Uterus (tissue), 7 donors: ENCODE data around the gene AQP7.

DNA sequence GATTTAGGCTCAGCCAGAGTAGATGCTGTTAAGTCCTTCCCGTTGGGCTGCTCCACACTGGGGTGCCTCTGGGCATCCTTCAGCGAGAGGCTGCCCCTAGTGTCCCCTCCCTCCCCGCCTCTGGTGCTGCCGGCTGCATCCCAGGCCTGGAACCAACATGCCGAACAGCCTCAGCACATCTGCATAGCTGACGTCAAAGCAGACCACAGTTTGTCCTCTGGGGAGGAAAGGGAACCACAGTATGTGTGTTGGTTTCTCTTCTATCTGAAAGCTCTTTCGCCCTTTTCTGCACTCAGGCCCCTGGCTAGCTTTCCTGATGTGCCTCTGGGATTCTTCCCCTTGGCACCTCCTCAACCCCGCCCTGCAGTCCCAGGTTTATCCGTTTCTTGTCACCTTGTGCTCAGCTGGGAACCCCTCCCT, 35.4 kb upstream of the B4GALT1 start:
- PRO-cap, 4 experiments, result peak in 1 of 4 experiments; most common plus-strand start position 213 of the sequence (in 1); most common minus-strand start position 122 of the sequence (in 1)
- RAMPAGE, long total RNA, 2 experiments, result no peak in any of the 2 experiments
- RRBS, result no CpG with 5 or more reads among the region's 9 CpGs

DNA sequence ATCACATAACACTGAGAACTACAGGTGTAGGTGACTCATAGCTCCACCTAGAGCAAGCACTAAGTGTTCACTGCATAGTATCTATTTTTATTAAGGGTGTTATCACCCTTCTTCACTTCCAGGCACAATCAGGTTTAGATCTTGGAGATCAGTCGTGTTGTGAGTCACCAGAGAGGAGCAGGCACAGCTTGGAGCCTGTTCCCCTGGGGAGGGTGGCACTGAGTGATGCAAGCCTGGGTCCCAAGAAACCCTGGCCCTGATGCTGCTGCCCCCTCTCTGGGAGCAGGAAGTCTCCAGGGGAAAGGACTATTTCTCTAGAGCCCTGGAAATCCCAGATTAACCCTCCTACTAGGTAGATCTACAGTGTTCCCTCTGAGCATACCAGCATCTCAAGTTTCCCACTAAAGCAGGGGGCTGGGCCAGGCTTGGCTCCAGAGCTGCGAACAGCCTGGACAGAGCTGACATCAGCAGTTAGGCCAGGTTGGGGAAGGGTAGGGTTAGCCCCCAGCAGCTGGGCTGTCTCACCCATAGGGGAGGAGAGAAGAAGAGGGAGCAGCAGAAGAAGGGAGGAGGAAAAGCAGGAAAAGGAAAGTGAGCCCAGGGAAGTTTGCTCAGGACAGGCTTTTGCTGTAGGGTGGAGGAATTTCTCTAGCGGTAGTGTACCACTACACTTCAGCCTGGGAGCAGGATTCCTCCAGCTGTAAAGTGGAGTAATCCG, 28.1 kb upstream of the SPINK4 start:
- PRO-cap, 4 experiments, result no peak in any of the 4 experiments
- RAMPAGE, long total RNA, 2 experiments, result no peak in any of the 2 experiments
- RRBS, result no CpG with 5 or more reads among the region's 4 CpGs

DNA sequence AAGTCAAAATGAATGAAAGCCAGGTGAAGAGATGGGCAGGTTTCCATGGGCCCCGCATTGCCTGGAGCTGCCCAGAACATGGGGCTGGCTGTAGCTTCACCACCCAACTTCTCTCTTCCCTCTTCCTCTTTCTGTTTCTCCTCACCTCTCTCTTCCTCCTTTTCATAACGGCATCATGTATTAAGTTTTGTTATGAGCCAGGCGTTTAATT, 13.1 kb upstream of the SPINK4 start:
- PRO-cap, 4 experiments, result no peak in any of the 4 experiments
- RAMPAGE, long total RNA, 2 experiments, result no peak in any of the 2 experiments
- RRBS, result no CpG with 5 or more reads among the region's 3 CpGs

DNA sequence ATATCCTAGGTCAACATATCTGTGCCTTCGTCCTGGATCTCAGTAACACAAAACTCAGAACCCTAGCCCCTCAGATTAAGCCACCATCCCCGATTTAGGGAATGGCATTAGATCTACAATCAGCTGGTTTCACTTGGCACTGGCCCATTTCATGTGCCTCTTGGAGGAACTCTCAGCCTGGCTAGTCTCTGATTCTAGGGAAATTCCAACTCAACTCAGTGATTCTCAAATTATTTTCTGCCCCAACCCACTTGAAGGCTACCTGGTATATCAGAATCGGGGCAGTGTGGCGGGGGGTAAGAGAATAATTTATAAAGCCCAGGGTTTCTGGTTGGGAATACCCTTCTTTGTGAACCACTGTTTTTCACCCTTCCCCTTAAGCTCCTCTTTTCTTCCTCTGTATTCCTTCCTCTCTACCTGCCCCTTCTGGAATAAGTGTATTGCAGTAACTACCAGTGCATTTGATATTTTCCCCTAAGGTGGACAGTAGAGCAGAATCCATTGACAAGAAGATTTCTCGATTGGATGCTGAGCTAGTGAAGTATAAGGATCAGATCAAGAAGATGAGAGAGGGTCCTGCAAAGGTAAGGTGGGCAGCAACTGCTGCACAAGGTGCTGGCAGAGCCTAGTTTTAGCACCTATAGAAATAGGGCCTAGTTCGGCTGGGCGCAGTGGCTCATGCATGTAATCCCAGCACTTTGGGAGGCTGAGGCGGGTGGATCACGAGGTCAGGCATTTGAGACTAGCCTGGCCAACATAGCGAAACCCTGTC, 868 bp downstream of the CHMP5 start:
- PRO-cap, 4 experiments, result no peak in any of the 4 experiments
- RAMPAGE, long total RNA, 2 experiments, result no peak in any of the 2 experiments
- RRBS, result no CpG with 5 or more reads among the region's 10 CpGs

DNA sequence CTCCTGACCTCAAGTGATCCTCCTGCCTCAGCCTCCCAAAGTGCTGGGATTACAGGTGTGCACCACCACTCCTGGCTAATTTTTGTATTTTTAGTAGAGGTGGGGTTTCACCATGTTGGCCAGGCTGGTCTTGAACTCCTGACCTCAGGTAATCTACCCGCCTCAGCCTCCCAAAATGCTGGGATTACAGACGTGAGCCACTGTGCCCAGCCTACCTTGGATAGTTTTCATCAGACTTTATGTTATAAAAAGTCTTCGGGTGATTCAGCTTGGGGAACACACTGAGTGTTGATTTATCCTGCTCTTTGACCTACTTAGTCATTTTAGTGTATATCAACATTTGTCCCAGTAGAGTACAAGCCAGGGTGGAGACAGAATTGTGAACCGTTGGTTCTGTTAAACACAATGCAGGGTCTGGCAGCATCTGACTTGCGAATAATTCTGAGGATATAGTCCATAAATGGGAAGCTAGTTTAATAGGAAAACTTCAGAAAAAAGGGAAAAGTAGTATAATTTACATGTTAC, 39.6 kb downstream of the NFX1 start:
- PRO-cap, 4 experiments, result no peak in any of the 4 experiments
- RAMPAGE, long total RNA, 2 experiments, result no peak in any of the 2 experiments
- RRBS, result no CpG with 5 or more reads among the region's 5 CpGs

GRCh38 chr9:33348898-33350144, 53.0 kb downstream of the AQP7 start:
- PRO-cap, 4 experiments, result no peak in any of the 4 experiments
- RAMPAGE, long total RNA, 2 experiments, result no peak in any of the 2 experiments
- RRBS, result no CpG with 5 or more reads among the region's 13 CpGs

DNA sequence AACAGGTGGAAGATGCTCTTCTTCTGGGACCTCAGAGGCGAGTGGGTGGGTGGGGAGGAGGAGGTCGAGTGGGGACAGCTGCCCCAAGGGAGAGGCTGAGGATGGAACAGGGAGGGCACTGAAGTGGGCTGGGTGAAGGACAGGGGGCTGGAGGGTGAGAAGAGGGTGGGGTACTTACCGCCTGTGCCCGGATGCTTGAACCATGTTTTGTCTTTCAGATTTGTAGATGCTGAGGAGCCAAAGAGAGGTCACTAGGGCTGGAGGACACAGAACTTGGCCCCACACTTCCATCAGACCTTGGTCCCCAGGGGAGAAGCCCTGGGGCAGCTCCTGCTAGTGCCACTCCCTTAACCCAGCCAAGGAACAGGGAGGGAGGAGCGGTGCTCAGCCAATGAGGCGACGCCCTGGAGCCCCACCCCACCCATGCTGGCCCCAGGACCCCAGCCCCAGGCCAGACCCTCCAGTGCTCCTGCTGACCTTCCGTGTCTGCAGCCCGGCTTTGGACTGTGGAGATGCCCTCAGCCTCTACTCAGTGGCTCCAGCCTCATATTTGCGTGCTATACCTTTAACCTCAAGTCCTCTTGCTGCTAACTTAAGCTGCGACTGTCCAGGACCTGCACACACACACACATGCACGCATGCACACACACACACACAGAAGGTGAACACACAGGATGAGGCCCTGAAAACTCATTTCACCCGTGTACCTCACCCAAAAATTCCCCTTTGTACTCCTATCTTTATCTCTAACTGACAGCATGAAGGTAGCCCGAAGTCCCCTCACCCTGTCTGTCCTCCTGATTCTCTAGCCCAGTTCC, 1.1 kb downstream of the AQP7 start:
- PRO-cap, 4 experiments, result no peak in any of the 4 experiments
- RAMPAGE, long total RNA, 2 experiments, result no peak in any of the 2 experiments
- RRBS, result no CpG with 5 or more reads among the region's 14 CpGs

DNA sequence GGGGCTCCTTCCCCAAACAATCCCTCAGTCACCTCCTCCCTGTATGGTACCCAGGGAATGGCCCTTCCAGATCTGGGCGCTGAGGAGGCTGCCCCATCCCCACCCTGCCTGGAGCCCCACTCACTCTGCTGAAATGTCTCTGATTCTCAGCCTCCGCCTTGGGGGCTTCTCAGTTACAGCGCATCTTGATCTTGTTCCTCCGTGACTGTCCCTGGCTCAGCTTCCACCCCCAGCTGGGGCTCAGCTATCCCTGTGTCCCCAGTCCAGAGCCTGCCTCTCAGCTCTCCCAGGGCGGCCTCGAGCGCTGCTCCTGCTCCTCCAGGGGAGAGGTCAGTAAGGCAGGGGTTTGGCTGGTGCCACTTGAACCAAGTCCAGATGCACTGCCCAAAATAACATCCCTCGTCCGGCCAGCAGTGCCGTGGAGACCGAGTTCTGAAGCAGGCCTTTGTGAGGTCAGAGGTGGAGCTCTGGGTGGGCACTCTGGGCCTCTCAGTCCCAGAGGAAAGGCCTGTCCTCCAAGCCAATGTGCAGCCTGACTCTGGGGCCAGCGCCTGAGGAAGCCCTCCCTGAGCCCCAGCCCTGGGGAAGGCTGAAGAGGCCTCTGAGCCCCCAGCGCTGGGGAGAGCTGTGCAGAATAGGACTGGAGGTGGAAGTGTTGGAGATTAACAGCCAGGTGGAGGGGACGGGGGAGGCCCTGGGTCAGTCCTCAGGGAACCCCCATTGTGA, at the start of gene AQP7:
AQP7 (minus strand) TSS at position 320 of the 726 bp plus-strand sequence.
- PRO-cap, 4 experiments, result no peak in any of the 4 experiments
- RAMPAGE, long total RNA, 2 experiments, result start-site peak on the minus strand in 1 of 2 experiments, centred at position 296 of the sequence, 22 reads per replicate
- RRBS, result no CpG with 5 or more reads among the region's 14 CpGs

- PRO-cap, 4 experiments, result no peak in any of the 4 experiments
- RAMPAGE, long total RNA, 2 experiments, result no peak in any of the 2 experiments
- RRBS, result no CpG with 5 or more reads among the region's 4 CpGs
Measured at GRCh38 chr9:33437031-33437470, 10.3 kb downstream of the AQP3 start.

DNA sequence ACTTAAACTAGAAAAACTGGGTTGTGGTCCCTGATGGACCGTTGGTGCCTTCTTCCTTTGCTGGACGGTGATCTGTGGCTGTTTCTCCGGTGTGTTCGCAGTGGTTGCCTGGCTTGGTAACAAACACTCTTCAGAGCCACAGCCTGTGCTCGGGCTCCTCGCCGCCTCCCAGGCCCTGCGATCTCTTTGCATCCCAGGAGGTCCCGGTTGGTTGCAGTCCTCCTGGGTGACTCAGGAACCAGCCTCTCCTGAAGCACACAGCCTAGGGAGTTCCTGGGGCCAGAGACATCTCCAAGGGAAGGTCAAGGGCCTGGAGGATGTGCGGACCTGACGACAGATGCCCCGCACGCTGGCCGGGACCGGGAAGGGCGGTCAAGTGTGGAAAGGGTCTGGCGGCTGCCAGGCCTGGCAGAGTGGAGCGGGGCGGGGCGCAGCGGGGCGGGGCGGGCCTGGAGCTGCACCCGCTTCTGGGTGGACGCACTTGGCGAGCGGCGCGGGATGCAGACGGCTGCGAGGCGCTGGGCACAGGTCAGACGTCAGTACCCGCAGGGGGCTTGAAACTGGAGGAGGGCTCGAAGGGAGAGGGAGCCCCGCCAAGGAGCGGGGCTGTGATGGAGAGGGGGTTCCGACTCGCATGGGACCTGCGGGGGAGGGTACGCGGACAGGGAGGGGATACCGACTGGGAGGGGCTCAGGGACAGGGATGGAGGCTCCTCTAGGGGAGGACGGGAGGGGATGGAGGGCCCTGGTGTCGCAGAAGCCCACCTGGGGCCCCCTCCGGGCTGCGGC, 45.0 kb upstream of the PRSS3 start:
- PRO-cap, 4 experiments, result no peak in any of the 4 experiments
- RAMPAGE, long total RNA, 2 experiments, result no peak in any of the 2 experiments
- RRBS, result 43% methylated on average over 6 of the region's 47 CpGs

DNA sequence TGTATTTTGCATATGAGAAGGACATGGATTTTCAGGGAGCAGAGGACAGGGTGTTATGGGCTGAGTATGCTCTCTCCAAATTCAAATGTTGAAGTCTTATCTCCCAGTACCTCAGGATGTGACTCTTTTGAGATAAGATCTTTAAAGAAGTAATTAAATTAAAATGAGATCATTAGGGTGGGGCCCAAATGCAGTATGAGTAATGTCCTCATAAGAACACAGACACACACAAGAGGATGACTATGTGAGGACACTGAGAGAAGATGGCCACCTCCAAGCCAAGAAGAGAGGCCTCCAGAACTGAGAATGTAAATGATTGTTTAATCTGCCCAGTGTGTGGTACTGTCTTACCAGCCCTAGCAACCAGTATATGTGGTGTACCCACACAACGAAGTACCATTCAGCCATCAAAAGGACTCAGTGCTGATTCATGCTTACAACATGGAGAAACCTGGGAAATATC, 24.9 kb upstream of the PRSS3 start:
- PRO-cap, 4 experiments, result no peak in any of the 4 experiments
- RAMPAGE, long total RNA, 2 experiments, result no peak in any of the 2 experiments
- RRBS, result no CpG with 5 or more reads among the region's 1 CpG

DNA sequence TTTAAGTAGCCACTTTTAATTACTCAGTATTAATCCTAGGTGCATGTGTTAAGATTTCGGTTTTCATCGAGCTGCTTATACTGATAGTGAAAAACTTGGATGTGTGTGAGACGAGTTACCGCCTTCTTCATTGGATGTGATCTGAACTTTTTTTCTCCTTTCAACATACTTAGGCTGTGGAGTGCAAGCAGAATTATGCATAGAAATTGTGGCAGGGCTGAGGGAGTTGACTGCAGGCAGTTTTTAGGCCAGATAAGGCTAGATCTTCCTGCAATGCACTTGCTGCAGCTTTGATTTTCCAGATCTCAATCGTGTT, 101.2 kb downstream of the UBE2R2 start:
- PRO-cap, 4 experiments, result no peak in any of the 4 experiments
- RAMPAGE, long total RNA, 2 experiments, result start-site peak on the plus strand in 1 of 2 experiments, centred at position 171 of the sequence, 7 reads per replicate
- RRBS, result no CpG with 5 or more reads among the region's 5 CpGs

DNA sequence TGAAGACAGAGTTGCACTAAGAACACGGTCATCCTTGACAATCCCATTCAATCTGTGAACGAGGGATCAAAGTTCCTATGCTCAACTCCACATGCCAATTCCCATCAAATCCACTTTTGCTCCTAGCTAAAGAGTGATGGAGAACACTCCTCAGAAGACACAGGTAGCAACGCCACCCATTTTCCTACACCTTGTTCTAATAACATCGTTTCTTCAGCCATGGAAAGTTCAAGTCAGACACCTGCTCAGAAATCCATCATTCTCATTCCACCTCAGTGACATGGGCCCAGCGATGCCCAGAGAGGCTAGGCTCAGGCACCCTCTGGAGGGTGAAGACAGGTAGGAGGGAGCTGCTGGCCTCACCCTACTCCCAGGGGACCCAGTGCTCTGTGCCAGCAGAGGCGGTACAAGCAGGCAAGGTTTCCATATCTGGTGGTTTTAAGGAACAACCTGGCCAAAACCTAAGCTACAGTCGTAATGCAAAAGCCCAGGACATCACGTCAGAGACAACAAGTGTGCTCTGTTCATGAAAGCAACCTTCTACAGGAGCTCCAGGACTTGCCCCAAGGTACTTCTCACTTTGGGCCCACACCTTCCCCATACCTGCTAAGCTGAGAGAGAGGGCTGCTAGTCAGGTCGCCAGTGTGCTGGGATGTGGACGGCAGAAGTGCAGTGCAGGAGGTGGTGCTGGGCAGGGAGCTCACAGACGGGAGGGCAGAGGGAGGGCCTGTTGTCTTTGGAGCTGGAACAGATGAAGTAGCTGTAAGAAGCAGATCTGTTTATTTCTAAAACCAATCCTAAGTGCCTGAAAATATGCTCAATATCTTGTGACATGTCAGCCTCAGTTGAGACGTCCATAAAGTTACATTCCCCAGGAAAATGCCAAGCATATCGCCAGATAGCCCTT, 115.5 kb downstream of the UBAP2 start:
- PRO-cap, 4 experiments, result no peak in any of the 4 experiments
- RAMPAGE, long total RNA, 2 experiments, result no peak in any of the 2 experiments
- RRBS, result no CpG with 5 or more reads among the region's 13 CpGs

DNA sequence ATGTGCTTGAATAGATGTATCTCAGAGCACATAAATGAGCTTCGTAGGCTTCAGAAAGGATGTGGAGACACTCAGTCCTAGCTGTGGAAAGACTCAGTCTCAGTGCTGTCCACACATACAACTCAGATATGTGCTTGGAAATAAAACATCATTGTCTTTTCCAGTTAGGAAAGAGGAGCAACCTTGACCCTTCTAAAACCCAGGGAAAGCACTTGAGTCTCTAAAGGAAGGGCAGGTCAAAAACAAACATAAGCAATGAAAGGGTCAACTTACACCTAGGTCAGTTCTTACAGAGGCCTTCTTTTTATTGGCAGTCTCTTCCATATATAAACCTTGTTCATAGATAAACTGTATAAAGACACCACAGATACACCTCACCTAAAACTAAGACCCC, 114.5 kb downstream of the UBAP2 start:
- PRO-cap, 4 experiments, result no peak in any of the 4 experiments
- RAMPAGE, long total RNA, 2 experiments, result no peak in any of the 2 experiments
- RRBS, result no CpG with 5 or more reads among the region's 1 CpG

DNA sequence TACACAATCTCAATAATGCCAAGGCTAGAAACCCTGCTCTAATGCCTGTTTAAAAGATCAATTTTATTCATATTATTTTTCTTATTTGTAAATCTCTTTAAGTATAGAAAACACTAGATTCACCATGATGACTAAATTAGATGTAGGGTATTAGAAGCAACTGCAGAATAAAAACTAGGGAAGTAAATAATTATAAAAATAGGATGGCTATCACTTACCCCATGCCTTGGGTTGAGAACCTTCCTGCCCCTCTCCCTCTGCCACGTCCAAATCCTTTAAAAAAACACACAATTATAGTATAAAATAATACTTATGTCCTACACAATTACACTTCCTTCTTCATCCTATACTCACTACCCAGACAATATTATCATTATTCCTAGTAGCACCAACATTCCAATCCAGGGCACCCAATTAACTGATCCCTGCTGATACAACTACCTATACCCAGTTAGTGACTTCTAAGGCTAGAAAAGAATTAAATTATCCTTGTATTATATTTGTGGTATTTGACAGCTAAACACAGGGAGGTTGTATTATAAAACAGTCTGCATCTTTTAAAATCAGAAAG, 75.6 kb downstream of the UBAP2 start:
- PRO-cap, 4 experiments, result no peak in any of the 4 experiments
- RAMPAGE, long total RNA, 2 experiments, result no peak in any of the 2 experiments
- RRBS, result no CpG with 5 or more reads among the region's 1 CpG

GRCh38 chr9:34016949-34017440, 31.7 kb downstream of the UBAP2 start:
- PRO-cap, 4 experiments, result no peak in any of the 4 experiments
- RAMPAGE, long total RNA, 2 experiments, result start-site peak on the minus strand in 1 of 2 experiments, at chr9:34017056-34017155 at its widest, 29 reads per replicate
- RRBS, result no CpG with 5 or more reads among the region's 5 CpGs

DNA sequence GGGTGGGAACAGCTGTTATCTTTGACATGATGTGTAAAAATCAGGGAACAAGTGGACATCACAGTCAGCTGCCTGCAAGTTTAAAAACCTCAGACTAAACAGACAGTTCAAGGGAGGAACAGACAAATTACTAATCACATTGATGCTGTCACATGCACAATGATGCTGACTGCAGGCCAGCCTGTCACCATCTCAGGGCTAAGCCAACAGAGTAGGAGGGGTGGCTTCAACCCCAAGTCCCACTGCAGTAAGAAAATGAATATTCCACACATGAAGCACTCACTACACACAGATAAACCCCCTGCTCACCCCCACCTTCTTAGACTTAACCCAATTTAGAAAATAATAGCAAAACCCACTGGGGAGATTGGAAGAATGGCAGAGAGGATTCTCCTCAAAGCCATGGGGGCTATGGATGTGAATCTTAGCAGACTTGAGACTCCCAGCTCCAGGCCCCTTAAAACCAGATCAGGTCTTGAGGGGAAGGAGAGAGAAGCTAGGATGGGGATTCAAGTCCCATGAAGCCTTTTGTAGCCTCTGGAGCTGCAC, 38.3 kb upstream of the UBAP2 start:
- PRO-cap, 4 experiments, result no peak in any of the 4 experiments
- RAMPAGE, long total RNA, 2 experiments, result no peak in any of the 2 experiments

GRCh38 chr9:34098079-34098697, 28.3 kb downstream of the DCAF12 start:
- PRO-cap, 4 experiments, result no peak in any of the 4 experiments
- RAMPAGE, long total RNA, 2 experiments, result no peak in any of the 2 experiments
- RRBS, result no CpG with 5 or more reads among the region's 6 CpGs

DNA sequence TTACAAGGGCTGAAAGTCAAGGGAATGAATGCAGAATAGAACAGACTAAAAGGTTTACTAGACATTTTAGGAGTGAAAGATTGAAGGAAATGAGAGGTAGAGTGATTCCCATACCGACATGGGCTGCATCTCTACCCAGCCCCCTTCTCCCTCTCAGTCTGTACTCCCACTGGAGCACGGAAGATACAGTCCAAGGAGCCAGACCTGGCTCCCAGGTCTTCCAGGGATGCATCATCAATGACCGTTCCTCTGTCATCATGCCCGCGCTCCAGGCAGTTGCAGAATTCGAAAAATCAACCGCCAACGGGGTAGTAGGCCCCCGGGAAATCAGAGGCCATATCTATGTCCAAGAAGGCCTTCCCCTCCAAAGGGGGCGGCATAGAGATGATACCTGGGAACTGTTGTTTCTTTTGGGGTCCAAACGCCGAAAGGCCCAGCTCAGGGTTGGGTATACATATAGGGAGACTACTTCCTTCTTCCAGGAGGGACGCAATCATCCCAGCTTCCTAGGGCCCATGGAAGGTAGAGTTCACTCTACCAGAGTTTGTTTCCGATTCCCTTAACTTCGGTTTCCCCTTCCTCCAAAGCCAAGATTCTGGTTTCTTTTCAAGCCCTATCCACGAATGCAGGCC, 891 bp downstream of the DCAF12 start:
- PRO-cap, 4 experiments, result no peak in any of the 4 experiments
- RAMPAGE, long total RNA, 2 experiments, result no peak in any of the 2 experiments
- RRBS, result no CpG with 5 or more reads among the region's 16 CpGs

DNA sequence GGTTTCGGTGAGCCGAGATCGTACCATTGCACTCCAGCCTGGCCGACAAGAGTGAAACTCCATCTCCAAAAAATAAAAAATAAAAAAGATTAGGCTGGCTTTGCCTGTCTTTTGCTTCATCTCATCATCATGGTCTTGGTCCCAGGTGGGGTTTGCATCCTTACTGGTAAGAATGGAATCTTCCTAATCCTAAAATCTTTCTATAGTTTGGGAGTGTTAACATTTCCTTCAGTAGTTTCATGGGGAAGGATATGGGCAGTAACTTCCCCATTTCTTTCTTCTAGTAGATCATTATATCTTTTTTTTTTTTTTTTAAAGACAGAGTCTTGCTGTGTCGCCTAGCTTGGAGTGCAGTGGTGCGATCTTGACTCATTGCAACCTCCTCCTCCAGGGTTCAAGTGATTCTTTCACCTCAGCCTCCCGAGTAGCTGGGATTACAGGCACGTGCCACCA, 10.1 kb downstream of the UBAP1 start:
- PRO-cap, 4 experiments, result no peak in any of the 4 experiments
- RAMPAGE, long total RNA, 2 experiments, result no peak in any of the 2 experiments
- RRBS, result no CpG with 5 or more reads among the region's 8 CpGs